Neural cell (in vitro differentiated cells): ENCODE results near the gene ALDH18A1.

DNA sequence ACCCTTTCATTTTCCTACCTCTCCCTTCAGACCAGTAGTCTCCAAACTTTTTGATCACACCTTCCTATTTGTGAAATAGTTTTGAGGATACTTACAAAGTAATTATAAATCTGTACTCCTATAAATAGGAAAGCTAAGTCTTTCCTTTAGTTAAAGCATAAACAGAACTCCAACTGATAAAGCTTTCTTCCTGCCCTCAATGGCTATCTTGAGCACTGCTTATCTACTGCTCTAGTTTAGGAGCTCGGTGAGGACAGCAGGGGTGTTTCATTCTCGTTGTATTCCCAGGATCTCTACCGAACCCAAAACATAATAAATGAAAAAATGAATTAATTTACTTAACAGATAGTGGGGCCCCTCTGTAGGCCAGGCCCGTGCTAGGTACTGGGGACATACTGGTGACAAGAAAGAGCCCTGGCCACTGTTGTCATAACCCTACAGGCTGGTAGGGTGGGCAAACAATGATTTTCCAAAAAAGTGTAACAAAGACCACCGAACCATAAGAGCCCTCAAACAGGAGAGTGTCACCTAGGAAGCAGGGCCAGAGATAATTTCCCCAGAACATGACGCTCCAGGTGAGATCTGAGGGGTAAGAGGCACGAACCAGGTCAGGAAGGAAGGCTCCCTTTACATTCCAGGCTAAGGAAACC, 17.6 kb downstream of the SORBS1 start:
- RAMPAGE, long total RNA, result no peak

DNA sequence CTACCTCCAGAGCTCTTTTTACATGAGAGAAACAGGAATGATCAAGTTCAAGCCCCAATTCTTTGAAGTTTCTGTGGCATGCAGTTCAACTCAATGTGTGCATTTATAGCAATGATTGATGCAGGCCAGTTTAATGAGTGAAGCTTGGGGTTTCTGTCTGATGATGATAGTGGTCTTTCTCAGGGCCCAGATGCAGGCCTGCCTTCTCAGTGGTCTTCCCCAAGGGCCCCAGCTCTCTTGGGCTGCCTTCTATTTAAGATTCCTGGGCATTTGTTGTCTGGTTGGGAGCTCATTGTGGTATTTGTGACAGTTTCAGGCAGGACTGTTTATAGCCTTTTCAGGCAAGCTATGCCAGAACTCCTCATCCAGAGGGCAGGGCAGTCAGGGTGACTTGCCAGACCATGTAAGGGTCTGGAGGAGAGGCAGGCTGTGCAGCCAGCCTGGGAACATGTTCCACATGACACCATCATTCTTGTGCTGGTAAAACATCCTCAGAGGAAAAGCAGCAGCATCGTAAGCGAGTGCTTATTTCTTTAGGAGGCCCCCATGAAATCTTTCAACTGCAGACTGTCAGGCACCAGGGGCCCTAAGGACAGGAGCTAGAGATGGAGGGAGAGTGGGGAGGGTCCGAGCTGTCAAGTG, 43.9 kb upstream of the SORBS1 start:
- RAMPAGE, long total RNA, result no peak

DNA sequence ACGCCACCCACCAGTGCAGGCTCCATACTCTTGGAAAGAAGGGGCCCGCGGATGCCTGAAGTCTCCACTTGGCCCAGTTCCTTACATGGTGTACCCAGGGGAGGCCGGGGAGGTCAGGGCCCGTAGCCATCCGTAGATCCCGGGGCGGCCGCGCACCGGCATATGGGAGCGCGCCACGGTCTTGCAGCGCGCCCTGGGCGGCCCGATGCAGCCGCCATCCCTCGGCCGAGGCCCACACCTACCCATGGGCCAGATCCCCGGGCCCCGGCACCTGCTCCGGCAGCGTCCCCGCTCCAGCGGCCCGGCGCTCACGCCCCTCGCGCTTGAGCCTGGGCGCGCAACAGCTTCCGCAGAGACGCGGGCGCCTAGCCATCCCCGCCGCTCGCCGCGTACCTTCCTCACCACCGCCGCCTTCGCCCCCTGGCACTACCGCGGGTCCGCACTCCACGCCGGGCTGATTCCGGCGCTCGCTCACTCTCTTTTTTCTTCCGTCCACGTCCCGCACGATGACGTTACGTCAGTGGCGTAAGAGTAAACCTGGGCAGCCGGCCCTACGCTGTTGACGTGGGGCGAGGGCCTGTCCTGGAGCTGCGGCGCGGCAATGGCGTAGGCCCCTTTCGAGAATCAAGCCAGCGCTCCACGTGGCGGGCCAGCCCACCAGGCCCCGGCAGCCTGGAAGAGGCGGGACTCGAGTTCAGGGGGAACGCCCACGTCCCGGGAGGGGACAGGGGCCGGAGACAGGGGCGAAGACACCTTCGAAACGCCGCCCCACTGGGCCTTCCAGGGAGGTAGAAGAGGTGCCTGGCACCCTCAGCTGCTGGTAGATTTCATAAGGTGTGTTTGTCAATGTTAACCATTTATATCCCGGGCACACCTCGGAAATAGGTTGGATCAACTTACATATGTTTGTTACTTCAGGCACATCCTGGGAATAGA, at the start of gene ALDH18A1:
TSS of gene ALDH18A1 (minus strand) at position 508 of the 936 bp plus-strand sequence.
- RAMPAGE, long total RNA, result no peak

- RAMPAGE, long total RNA, result no peak
Measured at GRCh38 chr10:95664049-95664387, 7.5 kb upstream of the ALDH18A1 start.

- RAMPAGE, long total RNA, result no peak
Measured at GRCh38 chr10:95761533-95762269, 5.7 kb downstream of the ENTPD1 start.

DNA sequence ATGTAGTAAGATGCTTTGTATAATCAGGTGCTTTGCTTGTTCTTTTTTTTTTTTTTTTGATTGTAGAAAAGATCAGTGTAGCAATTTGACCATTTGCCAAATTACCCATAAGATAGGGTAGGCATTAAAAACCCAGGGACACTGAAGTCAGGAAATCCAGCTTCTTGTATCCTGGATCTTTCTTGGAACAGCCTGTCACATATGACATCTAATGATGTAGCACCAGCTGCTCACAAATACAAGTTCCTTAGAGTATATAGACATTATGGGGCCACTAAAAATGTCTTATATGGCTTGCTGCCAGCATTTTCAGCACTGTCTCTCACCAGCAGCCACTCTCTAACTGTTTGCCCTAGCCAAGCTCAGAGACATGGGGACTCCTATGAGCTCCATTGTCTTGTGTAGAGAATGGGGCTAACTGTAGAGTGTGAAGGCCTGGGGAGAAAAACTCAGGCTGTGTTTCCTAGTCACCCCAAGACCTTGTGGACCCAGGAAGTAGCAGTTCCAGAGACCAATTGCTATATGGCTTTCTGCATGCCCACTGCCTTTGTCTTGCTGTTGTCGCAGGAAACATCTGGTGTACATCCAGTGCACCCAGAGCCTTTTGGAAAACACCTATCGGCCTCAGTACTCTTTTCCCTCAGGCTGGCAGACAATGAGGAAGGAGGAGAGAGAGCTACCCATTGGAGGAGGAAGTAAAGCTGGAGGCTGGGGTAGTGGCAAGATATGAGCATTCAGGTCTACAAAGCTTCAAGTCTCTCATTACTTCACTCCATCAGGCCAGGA, 28.3 kb downstream of the ENTPD1 start:
- RAMPAGE, long total RNA, result no peak

GRCh38 chr10:96042961-96043263, 471 bp upstream of the CCNJ start:
- RAMPAGE, long total RNA, result no peak

GRCh38 chr10:96154555-96155180, 24.6 kb downstream of the ZNF518A start:
- RAMPAGE, long total RNA, result no peak

- RAMPAGE, long total RNA, result no peak
Measured at GRCh38 chr10:96266126-96266889, 5.1 kb downstream of the BLNK start.

- RAMPAGE, long total RNA, result no peak
Measured at GRCh38 chr10:96290493-96291049, 13.7 kb upstream of the DNTT start.

DNA sequence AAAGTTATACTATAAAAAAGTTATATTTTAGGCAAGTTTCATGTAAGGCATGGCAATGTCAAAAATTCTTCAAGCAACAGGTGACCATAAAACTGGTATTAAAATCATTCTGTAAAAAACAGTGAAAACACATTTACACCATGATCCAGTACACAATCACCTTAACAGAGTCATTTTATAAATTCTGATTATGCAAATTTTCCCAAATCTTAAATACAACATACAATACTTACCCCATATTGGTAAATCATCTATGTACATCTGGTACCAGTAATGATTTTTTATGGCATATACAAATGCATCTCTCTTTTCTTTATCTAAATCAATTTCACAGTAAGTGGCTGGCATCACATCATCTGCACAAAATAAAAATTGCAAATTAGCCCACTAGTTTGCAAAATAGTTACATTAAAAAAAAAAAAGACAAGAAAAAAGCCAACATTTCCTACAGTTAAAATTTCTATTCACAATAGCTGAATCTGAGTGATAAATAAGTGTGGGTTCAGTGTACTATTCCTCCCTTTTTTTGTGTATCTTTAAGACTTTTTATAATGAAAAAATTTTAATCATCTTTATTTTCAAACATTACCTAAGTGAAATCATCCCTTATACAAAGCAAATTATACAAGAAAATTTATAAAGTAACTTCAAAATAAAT, 21.6 kb downstream of the TM9SF3 start:
- RAMPAGE, long total RNA, result no peak

DNA sequence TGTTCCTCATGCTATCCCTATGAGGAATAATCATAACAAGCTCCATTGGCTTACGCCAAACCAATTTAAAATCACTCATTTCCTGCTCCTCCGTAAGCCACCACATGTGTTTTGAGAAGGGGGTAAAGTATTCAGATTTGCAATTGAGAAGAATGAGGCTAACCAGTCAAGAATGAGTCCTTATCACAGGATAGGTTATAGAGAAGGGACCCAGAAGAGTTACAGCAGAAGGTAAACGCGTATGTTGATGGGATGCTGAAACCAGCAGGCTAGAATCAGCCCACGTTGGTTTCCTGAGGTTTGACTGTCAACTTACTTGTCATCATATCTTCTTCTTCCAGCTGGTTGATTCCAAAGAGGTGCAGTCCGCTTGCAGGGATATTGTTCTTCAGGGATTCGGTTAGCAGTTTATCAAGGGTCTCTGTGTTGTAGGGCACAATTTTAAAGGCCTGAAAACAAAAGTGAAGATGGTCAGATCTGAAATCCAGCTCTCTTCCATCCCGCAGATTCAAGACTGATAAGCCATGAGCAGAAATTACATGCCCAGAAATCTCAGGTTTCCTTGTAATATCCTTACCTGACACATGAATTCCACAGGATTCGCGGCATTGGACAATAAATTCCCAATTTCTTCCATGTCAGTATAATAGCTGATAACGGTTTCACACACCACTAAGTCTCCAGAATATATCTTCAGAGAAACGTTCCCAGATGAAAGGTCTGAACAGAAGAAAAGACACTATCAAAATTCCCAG, 64.3 kb upstream of the TM9SF3 start:
- RAMPAGE, long total RNA, result no peak

DNA sequence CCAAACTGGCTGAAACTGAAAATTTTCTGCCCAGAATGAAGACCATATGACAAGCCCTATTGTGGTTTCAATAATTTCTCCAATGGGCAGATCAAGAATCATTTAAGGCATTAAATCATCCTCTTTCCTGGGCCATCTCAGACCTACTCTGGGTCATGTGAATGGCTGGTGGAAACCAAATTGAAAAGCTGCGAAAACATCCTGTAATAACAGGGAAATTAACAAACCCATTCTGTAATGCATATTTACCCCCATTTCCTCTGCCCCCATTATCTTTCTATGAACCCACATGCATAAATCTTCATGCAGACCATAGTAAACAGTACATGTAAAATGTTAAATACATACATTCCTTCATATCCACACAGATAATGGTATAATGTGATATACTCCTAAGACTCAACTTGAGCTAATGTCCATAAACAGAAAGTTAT, 23.9 kb downstream of the PIK3AP1 start:
- RAMPAGE, long total RNA, result no peak

DNA sequence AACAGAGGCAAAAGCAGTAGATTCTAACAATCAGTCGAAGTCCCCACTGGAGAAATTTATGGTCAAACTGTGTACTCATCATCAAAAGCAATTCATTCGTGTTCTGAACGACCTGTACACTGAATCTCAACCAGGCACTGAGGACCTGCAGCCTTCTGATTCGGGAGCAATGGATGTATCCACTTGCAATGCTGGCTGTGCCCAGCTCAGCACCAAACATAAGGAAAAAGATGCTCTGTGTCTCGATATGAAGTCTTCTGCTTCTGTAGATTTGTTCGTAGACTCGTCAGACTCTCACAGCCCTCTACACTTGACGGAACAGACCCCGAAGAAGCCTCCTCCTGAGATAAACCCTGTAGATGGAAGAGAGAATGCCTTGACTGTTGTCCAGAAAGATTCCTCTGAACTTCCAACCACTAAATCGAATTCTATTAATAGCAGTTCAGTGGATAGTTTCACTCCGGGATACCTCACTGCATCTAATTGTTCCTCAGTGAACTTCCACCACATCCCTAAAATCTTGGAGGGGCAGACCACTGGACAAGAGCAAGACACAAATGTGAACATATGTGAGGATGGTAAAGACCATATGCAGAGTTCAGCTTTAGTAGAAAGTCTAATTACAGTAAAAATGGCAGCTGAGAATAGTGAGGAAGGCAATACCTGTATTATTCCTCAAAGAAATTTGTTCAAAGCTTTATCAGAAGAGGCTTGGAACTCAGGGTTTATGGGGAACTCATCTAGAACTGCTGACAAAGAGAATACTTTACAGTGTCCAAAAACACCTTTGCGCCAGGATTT, 148.9 kb downstream of the LCOR start:
- RAMPAGE, long total RNA, result no peak

DNA sequence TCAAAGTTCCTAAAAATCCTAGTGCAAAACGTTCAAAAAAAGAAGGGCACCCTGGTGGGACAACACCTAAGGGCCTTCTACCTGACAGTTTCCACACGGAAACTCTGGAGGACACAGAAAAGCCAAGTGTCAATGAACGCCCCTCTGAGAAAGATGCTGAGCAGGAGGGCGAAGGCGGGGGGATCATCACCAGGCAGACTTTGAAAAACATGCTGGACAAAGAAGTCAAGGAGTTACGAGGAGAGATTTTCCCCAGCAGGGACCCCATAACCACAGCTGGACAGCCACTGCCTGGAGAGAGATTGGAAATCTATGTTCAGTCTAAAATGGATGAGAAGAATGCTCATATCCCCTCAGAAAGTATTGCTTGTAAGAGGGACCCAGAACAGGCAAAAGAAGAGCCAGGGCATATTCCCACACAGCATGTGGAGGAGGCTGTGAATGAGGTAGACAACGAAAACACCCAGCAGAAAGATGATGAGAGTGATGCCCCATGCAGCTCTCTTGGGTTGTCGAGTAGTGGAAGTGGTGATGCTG, 151.0 kb downstream of the LCOR start:
- RAMPAGE, long total RNA, result no peak

GRCh38 chr10:96983796-96984711, 152.0 kb downstream of the LCOR start:
- RAMPAGE, long total RNA, result no peak

GRCh38 chr10:97308237-97308871, 10.7 kb upstream of the FRAT1 start:
- RAMPAGE, long total RNA, result no peak

- RAMPAGE, long total RNA, result no peak
Measured at GRCh38 chr10:97320750-97321529, 1.9 kb downstream of the FRAT1 start.

- RAMPAGE, long total RNA, result no peak
Measured at GRCh38 chr10:97500158-97500654, 1.5 kb downstream of the UBTD1 start.

DNA sequence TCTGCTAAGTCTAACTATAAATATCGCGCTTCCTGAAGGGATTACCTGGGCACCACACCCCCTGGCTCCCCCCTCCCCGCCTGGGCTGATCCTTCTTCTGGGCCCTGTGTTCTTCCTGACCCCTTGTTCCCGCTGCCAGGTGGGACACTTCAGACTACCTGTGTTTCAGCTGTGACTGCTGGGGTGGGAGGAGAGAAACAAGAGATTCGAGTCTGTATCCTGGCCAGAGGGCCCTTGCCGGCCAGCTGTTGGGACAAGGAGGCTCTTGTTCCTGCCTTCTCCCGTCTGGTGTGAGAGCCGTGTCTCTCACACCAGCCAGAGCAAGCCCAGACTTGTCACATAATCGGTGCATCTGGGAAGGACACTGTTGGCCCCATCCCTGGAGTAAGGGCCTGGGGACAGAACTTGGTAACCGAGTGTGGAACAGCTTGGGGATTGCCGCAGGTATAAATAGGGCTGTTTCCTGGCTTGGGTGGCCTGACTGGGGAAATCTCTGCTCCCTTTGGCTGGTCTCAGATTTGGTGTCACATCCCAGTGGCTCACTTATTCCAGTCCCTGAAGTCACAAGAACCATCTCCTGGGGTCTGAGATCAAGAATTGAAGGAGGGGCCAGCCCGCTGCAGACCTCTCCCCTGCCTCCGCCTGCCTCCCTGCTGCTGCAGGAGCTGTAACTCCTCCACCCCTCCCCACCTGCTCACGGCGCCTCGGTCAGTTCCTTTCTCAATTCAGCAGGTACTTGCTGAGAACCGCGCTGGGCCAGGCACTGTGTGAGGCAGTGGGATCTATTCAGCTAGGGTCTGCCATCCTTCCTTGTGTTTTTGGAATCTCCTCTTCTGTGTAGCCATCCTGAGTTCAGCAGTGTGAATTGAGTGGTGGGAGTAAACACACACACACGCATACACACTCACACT, 22.5 kb upstream of the ANKRD2 start:
- RAMPAGE, long total RNA, result no peak